LHCN-M2 (cell line): ENCODE results near the gene C18orf63.

DNA sequence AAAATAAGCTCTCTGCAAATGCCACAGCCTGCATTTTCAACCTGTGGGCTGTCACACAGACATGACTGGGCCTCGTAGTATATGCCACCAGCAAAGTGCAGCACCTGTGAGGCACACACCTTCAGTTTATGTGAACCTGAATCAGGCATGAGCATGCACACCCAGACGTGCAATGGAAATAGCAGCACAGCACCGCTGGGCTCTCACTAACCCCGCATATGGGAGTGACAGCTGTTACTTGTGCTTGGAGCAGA is 383.3 kb downstream of the SOCS6 start:
- RAMPAGE, long total RNA = no peak

GRCh38 chr18:74023045-74023804 is 124.4 kb downstream of the FBXO15 start:
- RAMPAGE, long total RNA = no peak

DNA sequence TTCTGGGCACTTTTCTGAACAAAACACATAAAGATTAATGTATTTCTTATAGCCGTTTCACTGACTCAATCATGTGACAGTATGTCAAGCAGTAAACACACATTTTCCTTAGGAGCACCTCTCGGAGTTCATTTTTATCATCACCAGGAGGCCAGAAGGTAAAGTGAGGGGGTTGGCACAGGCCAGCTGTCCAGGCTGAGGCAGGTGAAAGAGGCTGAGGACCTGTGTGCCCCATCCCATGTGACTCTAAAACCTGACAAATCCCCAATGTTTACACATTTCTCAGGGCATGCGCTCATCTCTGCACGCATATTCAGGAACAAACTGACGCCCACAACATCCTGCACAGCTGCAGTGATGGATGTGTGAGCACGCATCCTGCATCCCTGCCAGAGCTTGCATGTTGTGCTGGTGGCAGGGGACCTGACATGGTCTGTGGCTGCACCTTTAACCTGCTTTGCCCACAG is 83.2 kb downstream of the FBXO15 start:
- RAMPAGE, long total RNA = no peak

DNA sequence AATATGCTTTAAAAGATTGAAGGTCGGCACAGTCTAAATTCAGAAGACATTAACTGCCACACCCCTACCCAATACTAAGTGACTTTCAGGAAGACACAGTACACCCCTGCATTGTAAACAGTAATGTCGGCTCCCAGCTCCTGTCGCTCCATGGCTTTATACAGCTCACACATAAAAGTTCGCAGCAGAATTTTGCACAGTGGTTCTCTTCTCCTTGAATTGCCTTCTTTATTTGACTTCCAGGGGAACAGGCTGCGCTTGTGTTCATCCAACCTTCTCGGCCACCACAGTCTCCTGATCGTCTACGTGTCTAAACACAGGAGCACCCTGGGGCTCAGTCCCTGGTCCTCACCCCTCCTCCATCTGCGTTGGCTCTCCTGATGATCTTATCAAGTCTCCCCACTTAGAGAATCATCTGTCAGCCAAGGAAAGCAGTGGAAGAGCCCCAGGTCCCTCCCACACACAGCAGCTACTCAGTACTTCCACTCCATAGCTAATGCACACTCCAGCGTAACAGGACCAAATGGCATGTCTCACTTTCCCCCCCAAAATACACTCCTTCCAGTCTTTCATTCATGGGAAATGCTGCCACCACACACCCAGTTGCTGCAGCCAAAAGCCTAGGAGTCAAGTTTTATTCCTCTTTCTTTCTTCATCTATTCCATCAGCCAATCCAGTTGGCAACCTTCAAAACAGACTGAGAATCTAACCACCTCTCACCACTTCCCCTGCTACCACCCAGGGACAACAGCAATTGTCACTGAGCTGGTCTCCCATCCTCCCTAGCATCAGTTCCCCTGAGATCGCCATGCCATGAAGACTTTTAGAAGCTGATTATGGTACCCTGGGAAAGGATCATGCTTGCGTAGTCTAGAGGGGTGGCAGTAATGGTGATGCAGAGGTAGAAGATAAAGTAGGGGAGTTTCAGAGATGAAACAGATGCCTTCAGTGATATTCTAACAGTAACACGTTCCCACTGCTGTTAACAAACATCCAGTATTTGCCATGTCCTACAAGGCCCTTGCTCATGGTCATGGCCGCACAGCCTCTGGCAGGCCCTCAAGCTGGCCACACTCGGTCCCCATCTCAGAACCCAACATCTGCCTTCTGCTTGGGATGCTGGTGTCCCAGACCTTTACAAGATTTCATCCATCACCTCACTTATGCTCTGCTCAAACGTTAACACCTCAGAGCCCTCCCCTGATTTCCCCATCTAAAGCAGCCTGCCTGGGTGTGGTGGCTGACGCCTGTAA is 22.3 kb downstream of the CYB5A start:
- RAMPAGE, long total RNA = no peak

- RAMPAGE, long total RNA = no peak
Observed at GRCh38 chr18:74315408-74316095, at the start of gene C18orf63. C18orf63 (plus strand) TSS chr18:74315839.

GRCh38 chr18:74373273-74374001 is 57.8 kb downstream of the C18orf63 start:
- RAMPAGE, long total RNA = no peak

- RAMPAGE, long total RNA = no peak
Observed at GRCh38 chr18:74513356-74514287, 17.5 kb downstream of the CNDP2 start.

- RAMPAGE, long total RNA = no peak
Observed at GRCh38 chr18:74634130-74635038, 36.7 kb downstream of the ZNF407 start.

GRCh38 chr18:74809369-74810342 is 212.0 kb downstream of the ZNF407 start:
- RAMPAGE, long total RNA = no peak

GRCh38 chr18:74868456-74868829 is 270.8 kb downstream of the ZNF407 start:
- RAMPAGE, long total RNA = no peak

- RAMPAGE, long total RNA = no peak
Observed at GRCh38 chr18:75053040-75053524, 155.9 kb downstream of the PTGR3 start.

DNA sequence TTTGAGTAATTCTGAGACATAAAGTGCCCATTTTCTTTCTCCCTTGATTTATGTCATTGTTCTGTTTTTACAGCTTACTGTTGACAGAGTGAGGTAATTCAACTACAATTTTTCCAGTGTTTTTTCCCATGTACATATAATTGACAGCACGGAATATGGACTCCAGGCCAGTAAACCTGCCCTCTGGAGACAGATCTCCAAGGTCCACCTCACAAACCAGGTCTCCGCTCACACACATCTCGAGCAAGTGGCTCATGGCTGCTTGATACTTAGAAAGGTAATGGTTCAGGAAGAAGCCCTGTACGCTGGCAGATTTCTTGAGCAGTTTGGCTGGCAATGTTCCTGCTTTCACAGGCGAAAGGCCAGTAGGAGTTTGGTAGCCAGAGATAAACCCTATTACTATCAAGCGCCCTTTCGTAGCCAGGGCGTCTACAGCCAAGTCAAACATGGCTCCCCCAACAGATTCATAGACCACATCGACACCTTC is 7.5 kb downstream of the PTGR3 start:
- RAMPAGE, long total RNA = no peak

- RAMPAGE, long total RNA = no peak
Observed at GRCh38 chr18:75211687-75212781, 1.4 kb downstream of the TSHZ1 start.

GRCh38 chr18:76421227-76421755 is 73.8 kb downstream of the ZNF516 start:
- RAMPAGE, long total RNA = no peak

GRCh38 chr18:76446376-76446877 is 48.6 kb downstream of the ZNF516 start:
- RAMPAGE, long total RNA = no peak

- RAMPAGE, long total RNA = no peak
Observed at GRCh38 chr18:76478978-76480112, 15.7 kb downstream of the ZNF516 start.

GRCh38 chr18:76492260-76492617 is 2.8 kb downstream of the ZNF516 start:
- RAMPAGE, long total RNA = no peak

DNA sequence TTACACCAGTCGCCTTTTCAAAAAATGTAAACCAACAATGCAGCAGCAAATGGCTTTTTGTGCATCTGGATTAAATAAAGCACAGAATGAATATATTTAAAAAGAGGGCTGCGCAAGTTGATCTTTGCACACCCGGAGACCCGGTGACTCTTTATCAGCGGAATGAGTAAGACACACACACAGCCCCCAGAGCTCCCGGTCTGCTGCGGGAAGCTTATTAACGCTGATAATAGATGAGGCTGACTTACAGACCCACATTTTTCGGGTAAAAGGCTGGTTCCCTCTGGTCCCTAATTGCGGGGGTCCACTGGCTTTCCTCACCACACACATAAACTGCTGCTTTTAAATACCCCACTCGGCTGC is 1.2 kb downstream of the ZNF516 start:
- RAMPAGE, long total RNA = no peak

DNA sequence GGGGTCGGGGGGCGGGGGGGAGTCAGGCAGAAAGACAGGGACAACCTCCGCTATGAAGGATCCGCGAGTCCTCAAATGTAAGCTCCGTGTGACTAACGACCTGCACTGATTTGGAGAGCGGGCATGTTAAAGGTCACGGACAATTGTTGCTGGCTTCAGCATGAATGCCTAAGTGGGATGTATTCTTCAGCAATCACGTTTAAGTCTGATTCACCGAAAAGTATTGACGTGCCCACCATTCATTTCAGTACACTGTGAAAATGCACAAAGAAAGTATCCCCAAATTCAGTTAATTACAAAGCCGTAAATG is 1.5 kb upstream of the ZNF516 start:
- RAMPAGE, long total RNA = no peak

- RAMPAGE, long total RNA = no peak
Observed at GRCh38 chr18:76524934-76525958, 30.2 kb upstream of the ZNF516 start.